ENCODE data around the genes INA and CFAP43.

GRCh38 chr10:102815728-102816777, 21.2 kb downstream of the CYP17A1 start:
- PRO-cap = no peak

DNA sequence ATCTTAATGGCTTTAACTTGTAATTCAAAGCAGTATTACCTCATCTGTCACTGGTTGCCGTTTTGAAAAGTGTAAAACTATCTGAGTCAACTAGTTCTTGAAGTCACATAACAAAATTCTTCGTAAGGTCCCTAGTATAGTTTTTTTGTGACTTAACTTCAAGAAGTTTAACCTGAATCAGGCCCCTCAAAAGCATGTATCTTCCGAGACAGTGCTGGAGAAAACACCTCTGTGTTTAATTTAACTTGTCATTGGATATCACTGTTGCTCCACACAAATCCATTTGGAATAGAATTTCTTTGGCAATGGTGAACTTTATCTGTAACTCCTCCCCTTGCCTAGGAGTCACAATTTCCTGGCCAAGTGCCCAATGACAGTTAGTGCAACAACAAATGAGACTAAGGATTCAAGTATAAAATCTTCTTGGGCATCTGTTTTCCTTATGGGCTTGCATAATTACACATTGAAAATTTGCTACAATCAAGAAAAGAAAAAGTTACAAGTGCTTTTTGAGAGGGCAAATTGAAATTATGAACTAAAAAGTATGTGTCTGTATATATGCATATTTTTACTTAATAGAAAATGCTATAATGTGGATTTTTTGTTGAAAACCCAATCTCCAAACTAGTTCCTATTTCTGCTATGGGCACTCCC, 47.0 kb downstream of the NT5C2 start:
- PRO-cap = no peak

GRCh38 chr10:103276543-103277261, at the start of gene INA:
TSS of gene INA (plus strand) at chr10:103277138.
- PRO-cap = bidirectional peak, plus-strand start at chr10:103277138, minus-strand start at chr10:103277003

- PRO-cap = bidirectional peak, plus-strand start at chr10:103368732, minus-strand start at chr10:103368602
Observed at GRCh38 chr10:103368122-103369049, 610 bp downstream of the TAF5 start.

DNA sequence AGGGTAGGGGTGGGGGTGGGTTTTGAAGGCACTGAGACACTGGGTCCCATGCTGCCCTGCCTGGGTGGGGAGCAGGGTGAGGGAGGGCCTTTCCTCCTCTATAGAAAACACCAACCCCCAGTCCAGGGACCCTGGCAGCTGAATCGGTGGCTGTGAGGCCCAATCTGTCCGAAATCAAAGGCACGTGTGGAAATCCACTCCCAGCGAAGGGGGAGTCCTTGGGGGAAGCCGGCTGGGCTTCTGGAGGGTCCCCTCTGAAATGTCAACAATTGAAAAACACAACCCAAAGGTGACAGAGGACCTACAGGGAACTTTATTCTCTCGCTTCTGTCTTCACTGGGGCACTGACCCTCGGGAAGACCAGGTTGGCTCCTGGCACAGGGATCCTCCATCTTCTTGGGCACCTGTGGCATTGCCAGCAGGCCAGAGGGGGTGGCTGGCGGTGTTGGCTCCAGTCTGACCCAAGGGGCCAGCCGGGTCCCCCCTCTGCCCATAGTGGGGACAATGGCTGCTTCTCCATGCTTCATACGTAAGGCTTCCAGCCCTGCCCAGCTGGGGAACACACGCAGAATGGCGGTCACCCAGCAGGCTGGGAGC, 106.6 kb downstream of the NEURL1 start:
- PRO-cap = no peak

- PRO-cap = no peak
Observed at GRCh38 chr10:103653442-103654380, 160.2 kb downstream of the NEURL1 start.

DNA sequence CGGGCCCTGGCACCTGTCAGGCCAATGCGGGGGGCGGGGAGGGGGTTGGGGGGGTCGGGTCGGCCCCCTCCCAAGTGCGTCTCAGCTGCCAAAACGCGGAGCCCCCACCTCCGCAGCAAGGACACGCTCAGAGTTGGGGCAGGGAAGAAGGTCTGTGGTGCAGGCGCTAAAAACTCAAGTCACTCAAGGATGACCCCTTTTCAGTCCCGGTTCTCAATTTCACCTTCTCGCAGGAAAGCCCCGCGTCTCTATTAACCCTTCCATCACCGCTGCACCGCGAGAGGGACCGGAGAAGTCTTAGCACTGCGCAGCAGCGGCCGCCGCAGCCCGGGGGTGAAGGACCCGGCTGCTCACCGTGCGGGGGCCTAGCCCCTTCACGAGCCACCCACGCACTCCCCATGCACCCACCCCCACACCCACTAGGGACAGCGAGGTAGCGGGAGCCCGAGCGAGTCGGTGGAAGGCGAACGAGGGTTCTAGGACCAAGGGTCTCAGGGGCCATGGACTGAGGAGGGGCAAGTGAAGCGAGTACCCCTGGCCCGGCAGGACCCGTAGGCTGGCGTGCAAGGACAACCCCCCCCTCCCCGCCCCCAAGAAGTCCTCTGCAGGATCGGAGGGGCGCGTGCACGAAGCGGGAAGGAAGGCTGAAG, 162.9 kb downstream of the SH3PXD2A start:
- PRO-cap = no peak

GRCh38 chr10:103745642-103746267, 109.6 kb downstream of the SH3PXD2A start:
- PRO-cap = no peak

DNA sequence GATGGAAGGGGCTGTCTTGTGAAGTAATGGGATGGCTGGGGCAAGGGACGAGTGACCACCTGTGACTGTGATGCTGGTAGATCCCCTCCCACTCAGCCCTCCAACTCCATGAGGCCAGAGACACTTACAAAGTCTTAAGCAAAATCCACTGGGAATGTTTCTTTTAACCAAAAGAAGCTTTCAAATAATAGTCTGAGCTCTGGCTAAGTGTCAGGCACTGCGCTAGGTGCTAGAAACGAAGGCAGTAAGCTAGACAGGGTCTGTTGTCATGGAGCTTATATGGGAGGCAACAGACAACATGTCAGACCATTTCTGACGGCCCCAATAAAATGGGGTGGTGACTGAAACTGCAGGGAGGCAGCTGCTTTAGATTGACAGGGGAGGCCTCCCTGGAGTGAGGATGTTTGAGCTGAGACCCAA, 40.8 kb downstream of the SH3PXD2A start:
- PRO-cap = no peak

DNA sequence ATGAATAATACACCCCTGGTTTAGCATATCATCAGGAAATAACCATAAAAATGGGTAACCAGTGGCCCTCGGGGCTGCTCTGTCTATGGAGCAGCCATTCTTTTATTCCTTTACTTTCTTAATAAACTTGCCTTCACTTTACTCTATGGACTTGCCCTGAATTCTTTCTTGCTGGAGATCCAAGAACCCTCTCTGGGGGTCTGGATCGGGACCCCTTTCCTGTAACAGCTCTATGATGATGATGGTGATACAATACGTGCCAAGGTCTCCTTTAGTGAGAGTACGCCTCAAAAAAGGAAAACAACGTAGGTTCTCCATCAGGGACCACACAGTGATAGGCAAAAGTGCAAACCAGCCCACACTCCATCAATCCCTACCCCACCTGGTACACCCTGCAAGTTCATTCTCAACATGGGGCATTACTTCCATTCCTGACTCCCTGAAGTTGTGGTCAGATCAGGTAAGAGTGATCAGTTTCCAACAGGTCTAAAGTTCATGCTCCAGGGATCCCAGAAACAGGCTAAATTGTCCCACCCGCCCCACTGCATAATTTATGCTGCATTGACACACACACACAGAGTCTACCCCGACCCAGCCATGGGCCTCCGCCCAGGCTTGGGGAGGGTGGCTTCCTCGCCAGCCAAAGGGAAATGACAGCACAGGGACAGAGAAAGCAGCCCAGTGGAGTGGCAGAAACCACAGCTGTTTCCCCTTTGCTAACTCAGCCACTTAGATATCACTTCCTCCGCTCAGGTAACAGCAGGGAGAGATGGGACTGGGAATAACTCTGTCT, 9.6 kb downstream of the SH3PXD2A start:
- PRO-cap = no peak

DNA sequence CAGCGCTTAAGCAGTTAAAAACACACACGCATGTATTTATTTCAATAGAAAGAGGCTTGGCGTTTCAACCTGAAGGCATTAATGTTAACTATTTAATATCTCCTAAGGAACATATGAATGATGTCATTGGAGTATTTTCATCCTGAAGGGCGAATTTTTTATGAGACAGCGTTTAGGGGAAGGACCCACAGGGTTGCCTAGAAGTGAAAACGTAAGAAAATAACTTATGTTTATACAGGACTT, 1.5 kb downstream of the SLK start:
- PRO-cap = no peak

DNA sequence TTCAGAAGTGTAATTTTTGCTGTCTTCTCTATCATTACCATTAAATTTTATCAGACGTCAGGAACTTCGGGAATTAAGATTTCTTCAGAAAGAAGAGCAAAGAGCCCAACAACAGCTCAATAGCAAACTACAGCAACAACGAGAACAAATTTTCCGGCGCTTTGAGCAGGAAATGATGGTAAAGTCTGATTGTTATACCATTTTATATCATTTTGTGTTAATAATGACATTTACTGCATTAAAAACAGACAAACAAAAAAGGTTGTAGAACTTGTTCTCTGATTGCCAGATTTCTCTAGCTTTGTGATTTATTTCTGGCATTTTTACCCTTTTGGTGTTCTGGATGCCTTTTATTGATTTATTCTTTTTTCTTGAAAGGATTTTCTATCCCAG, 38.9 kb downstream of the SLK start:
- PRO-cap = no peak

DNA sequence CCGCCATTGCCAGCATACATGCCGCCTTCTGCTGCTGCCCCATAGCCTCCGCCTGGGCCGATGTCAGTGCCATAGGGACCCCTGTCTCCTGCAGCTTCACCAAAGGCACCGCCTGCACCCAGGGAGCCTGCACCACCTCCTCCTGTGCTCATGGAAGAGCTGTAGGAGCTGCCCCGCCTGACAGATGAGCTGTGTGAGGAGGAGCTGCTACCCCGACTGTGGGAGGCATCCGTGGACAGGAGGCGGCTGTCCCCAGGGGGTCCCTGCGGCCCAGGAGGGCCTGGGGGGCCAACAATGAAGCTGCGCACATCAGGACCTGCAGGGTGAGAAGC, 51.7 kb downstream of the COL17A1 start:
- PRO-cap = no peak

DNA sequence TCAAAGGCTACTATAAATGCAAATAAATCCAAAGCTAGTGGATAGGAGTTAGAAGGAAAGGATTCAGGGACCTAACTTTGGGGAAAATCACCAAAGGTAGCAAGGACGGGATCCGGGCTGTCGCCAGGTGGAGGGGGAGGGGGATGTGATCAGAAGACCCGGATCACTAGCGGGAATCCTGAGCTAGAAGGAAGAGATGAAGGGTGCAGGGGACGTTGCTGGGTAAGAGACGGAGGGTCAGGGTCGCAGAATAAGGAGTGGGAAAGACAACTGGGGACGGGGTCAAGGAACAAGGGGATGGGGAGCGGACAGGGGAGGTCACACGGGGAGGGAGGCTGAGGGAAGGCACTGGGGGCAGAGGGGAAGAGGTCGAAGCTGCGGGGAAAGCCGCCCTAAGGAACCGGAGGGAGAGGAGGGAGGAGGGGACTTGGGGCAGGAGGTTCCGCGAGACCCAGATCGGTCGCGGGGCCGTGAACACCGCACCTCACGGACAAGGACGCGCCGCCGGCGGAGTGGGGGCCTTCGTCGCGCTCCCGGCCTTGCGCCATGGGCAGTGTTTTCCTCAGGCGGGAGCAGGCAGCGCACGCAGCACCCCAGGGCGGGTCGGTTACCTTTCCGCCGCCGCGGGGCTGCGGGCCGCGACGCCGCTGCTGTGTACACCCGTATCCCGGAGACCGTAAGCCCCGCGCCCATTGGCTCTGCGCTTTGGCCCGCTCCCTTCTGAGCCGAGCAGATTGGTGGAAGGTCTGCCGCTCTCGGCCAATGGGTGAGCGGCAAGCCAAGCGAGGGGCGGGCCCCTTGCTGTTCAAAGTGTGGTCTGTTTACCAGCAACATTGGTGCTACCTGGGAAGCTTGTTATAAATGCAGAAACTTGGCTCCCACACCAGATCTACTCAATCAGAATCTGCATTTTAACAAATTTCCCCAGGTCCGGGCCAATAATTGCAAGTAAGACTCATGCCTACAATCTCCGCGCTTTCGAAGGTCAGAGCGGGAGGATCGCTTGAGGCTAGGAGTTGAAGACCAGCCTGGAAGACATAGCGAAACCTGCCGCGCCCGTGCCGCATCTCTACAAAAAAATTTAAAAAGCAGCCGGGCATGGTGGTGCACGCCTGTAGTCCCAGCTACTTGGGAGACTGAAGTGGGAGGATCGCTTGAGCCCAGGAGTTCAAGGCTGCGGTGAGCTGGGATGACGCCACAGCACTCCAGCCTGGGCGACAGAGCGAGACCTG, at the start of gene CFAP43:
Gene CFAP43 (minus strand): TSS at position 666 of the 1,232 bp plus-strand sequence.
- PRO-cap = unidirectional peak, plus-strand start at position 172 of the sequence; bidirectional peak, plus-strand start at position 454 of the sequence, minus-strand start at position 379 of the sequence; bidirectional peak, plus-strand start at position 974 of the sequence, minus-strand start at position 609 of the sequence

- PRO-cap = no peak
Observed at GRCh38 chr10:104328052-104328329, 10.3 kb downstream of the ITPRIP start.

GRCh38 chr10:104332294-104333090, 5.8 kb downstream of the ITPRIP start:
- PRO-cap = no peak

DNA sequence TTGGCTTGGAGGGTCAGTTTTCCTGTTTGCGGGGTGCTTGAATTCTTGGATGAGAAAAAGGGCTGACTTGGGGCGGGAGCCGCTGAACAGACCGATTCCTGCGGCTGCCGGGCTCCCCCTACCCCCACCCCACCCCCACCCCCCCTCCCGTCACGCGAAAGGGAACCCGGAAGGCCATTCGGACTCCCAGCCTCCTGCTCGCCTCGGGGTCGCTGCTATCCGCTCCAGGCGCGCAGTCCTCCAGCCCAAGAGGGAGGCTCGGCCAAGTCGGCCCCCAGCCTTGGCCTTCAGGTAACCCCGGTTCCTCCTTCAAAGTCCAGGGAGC, 1.1 kb downstream of the SORCS3 start:
- PRO-cap = no peak

GRCh38 chr10:104680714-104681801, 40.0 kb downstream of the SORCS3 start:
- PRO-cap = no peak

GRCh38 chr10:109699801-109700204, 223.5 kb downstream of the XPNPEP1 start:
- PRO-cap = no peak

DNA sequence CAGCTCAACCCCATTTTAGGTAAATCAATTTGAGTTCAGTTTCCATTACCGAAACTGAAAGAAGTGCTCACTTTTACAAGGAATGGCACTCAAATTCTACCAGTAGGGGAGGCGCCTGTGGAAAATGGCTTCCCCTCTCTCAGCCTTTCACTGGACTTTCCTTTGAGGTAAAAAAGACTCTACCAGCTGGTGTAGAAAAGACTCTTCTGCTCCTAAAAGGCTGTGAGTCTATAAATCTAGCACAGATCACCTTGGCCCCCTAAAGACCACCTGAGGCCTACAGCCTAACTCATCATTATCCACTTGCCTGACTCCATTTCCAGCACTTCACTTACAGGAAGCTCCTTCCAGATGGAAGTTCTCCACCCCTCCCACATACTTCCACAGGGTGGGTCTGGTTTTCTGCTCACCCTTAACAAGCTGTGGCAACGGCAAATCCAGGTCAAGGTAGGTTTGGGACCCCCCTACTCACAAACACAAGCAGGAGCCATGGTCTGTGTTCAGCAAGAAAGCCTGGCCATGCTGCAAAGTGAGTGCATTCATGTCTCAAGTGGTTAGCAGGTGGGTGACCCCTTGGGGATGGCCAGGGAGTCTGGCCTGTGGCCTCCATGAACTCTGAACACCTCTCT, 1.1 kb downstream of the XPNPEP1 start:
- PRO-cap = unidirectional peak, plus-strand start at position 434 of the sequence